Parietal lobe (tissue), 2 donors: ENCODE results near the gene DEGS1.

- RAMPAGE, long total RNA: no peak
Observed at GRCh38 chr1:223751741-223752458, 39.6 kb downstream of the CAPN2 start.

GRCh38 chr1:223771051-223771448, 58.7 kb downstream of the CAPN2 start:
- RAMPAGE, long total RNA: no peak

DNA sequence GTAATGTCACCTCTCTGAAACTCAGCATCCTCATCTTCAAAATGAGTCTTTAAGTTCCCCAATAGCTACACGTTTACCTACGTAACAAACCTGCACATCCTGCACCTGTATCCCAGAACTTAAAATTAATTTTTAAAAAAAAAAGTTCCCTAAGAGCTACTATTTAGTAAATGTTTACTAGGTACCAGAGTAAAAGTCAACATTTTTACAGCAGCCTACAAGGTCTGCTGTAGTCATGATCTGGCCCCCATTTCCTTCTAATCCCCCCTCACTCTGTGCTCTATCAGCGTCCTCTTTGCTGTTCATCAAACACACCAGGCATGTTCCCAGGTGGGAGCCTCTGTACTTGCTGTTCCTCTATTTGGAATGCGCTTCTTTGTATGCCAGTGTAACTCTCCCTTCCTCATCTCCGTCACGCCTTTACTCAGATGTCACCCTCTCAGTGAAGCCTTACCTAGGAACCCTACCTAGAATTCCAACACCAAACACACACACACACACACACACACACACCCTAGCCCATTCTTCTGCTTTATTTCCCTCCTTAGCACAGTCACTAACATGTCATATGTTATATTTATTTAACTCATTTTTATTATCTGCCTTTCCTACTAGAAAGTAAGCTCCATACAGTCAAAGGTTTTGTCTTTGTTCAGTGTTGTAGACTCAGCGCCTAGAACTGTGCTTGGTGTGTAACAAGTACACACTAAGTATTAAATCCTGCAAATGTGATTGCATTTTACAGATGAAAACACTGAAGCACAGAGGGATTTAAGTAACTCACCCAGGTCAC, 21.0 kb downstream of the TP53BP2 start:
- RAMPAGE, long total RNA: no peak

DNA sequence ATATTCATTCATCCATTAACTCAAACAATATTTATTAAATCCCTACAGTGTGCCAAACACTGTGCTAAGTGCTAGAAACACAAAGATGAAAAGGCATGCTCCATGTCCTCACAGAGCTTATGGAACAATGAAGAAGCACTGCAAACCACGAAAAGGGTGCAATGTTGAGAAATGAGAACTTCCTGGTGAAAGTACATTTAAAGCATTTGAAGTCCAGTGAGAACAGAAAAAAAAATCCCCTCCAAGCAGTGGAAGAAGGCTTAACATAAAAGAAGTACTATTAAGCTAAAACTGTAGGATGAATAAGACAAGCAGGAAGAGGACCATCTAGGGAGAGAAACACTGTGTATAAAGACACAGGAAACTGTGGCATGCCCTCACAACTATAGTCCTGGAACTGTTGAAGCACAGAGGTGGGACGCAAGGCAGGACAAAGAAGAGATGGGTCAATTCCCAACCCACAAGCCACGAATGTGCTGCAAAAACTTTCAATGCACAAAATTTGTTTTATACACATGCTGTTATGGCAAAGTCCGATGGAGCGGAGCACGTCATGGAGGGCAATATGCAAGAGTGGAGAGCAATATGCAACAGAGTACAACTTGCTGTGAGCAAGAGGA, 9.9 kb downstream of the TP53BP2 start:
- RAMPAGE, long total RNA: no peak

- RAMPAGE, long total RNA: no peak
Observed at GRCh38 chr1:223836509-223836896, 9.2 kb downstream of the TP53BP2 start.

DNA sequence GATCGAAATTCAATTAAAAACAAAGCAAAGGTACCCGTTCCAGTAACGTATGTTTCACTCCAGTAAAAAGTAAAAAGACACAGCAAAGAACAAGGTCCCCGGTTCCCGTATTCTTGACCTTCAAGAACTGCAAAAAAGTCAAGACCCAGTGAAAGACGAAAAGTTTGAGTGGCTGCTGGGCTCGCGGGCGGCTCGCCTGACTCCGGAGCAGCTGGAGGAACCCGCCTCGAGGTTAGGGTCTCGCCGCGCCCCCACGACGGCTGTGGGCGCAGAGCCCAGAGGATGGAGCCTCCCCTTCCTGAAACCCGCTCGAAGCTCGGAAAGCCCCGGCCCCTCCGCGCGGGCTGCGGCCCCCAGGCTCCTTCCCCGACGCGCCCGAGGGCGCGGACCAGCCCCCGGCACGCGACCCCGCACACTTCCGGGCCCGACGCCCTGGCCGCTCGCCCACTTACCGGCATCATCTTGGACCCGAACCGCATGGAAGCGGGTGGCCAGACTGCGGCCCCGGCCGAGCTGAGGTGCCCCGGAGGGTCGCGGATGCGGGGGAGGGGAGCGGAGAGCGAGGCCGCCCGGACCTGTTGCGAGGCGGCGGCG, 448 bp downstream of the TP53BP2 start:
- RAMPAGE, long total RNA: no peak

GRCh38 chr1:223860020-223860627, 14.4 kb upstream of the TP53BP2 start:
- RAMPAGE, long total RNA: no peak

DNA sequence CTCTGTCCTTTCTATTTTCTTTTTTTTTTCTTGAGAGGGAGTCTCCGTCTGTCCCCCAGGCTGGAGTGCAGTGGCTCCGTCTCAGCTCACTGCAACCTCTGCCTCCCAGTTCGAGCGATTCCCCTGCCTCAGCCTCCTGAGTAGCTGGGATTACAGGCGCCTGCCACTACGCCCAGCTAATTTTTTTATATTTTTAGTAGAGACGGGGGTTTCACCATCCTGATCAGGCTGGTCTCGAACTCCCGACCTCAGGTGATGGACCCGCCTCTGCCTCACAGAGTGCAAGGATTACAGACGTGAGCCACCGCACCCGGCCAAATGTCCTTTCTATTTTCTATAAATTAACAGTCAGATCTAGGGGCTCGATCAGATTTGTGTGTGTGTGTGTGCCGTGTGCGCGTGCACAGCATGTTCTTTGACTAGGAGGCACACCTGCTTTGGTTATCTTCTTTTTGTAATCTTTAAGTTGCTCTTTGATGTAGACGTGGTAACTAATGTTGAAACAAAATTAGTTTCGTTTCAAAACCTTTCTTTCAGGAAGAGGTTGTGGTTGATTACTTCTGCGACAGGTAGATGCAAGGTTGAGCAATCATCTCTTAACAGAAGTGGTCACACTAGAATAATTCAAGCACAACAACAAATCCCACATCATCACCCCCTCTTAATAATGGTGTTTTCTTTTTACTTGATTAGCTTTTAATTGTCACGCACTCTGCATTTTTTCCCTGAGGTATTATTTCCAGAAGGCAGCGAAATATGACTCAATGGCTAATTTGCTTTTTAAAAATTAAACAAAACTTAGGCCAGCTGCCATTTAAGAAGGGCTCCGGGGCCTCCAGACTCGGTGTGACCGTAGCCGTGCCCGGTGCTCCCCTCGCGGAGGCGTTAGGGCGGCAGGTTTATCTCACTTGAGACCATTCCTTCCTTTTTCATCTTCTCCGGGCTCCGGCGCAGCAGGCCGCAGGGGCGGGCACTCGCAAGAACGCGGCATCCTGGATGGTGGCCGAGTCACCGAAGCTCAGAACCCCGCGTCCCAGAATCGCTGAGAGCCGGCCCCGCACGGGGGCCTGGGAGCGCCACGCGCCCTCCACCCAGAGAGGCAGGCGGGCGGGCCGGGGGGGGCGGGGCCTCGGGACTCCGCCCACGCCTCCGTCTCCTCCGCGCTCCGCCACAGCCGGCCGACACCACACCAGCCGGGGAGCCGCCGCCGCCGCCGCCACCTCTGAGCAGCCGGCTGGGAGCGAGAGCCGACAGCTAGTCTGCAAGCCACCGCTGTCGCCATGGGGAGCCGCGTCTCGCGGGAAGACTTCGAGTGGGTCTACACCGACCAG, at the start of gene DEGS1:
DEGS1 (plus strand) TSS at position 1,184 of the 1,331 bp plus-strand sequence.
- RAMPAGE, long total RNA: start-site peak on the plus strand centred at position 1,180 of the sequence, 68 bp wide, 450 and 83 reads in 2 replicates

GRCh38 chr1:224256663-224257251, 73.2 kb downstream of the NVL start:
- RAMPAGE, long total RNA: no peak

GRCh38 chr1:224422463-224422862, 12.1 kb downstream of the WDR26 start:
- RAMPAGE, long total RNA: no peak

DNA sequence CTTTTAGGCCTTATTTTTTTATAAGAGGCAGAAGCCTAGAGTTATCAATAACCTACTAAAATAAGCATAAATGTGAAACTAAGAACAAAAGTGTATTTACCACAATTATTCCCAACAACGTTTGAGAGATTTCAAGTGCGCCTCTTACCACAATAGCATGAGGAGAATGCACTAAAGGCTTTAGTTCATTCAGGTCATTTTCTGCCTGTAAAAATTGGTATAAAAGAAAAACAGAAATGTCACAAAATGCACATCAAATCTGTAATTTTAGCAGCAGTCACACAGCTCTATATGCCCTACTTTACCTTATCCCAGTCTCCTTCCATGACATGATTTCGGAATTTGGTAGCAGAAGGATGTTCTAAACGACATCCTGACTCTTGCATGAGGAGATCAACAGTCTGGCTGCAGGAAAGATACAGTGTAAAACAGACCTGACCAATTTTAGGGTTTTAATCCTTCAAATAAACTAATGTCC, 3.2 kb downstream of the WDR26 start:
- RAMPAGE, long total RNA: no peak

DNA sequence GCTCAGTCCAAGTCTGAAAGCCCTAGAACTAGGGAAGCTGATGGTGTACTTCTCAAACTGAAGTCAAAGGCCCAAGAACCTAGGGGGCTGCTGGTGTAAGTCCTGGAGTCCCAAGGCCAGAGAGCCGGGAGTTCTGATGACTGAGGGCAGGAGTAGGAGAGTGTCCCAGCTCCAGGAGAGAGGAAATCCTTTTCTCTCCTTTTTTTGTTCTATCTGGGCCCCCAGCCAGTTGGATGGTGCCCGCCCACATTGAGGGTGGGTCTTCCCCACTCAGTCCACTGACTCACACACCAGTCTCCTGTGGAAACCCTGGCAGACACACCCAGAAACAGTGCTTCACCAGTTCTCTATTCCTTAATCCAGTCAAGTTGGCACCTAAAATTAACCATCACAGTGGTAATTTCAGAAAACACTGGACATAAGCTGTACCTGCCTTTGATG, 12.6 kb upstream of the WDR26 start:
- RAMPAGE, long total RNA: no peak

DNA sequence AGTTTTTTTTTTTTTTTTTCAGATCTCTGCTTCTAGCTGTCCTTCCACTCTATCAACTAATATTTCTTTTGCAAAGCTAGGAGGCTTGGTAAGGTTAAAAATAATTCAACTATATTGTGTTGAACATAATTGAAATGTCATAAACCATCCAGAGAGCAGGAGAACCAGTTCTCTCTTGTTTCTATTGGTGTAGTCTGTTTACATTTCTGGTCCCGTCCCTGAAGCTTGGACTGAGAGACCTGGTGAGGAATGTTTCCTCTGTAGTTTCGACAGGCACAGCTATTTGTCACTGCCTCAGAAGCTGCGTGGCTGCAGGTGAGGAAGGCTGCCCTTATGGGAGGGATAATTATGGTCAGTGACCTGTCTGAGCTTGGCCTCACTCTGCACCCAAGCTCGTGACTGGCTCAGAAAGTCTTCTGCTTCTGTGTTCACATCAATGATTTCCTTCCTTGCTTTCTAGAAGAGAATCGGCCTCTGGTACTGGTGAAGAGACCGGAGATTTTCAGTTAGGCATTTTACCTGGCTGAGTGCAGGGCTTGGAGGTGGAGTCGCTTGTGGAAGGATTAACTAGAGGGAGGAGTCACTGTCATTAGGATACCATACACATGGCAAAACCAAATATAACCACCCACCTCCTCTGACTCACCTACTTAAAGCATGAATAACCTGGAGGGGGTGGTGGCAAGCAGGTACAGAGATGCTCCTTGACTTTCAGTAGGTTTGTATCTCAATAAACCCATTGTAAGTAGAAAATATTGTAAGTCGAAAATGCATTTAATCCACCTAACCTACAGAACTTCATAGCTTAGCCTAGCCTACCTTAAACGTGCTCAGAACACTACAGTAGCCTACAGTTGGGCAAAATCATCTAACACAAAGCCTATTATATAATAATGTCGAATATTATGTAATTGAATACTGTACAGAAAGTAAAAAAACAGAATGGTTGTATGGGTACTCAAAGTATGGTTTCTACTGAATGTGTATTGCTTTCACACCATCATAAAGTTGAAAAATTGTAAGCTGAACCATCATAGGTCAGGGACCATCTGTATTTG, 20.0 kb upstream of the WDR26 start:
- RAMPAGE, long total RNA: no peak

GRCh38 chr1:224512592-224513180, 78.1 kb upstream of the WDR26 start:
- RAMPAGE, long total RNA: no peak

DNA sequence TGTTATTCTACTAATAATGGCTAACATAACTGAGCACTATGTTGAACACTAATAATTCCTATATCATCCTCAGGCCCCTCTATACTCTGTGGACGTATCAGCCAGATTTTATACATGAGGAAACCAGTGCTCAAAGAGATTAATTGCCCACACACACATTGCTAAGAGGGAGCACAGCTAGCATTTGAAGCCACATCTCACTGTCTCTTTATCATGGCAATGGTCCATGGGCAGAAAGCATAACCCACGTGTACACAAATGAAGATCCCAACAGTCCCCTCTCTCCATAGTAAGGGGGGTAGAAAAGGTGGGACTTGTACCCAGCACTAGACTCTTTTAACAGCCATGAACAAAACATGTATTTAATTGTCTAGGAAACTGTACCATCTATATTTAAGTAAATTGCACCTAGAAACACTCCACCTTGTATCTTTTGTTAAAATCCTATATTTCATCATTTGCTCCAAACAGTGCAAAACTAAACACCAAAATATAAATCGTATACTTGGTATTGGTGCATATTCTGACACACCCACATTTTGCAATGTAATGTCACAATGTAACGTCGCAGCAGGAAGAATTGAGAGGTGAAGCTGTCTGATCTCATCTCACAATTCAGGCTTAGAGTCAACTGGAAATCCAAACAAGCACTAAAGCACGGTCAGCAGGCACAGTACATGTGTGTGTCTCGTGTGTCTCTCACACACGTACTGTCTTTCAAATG, 27.2 kb downstream of the LBR start:
- RAMPAGE, long total RNA: no peak

- RAMPAGE, long total RNA: no peak
Observed at GRCh38 chr1:225412698-225413506, 14.9 kb downstream of the LBR start.

DNA sequence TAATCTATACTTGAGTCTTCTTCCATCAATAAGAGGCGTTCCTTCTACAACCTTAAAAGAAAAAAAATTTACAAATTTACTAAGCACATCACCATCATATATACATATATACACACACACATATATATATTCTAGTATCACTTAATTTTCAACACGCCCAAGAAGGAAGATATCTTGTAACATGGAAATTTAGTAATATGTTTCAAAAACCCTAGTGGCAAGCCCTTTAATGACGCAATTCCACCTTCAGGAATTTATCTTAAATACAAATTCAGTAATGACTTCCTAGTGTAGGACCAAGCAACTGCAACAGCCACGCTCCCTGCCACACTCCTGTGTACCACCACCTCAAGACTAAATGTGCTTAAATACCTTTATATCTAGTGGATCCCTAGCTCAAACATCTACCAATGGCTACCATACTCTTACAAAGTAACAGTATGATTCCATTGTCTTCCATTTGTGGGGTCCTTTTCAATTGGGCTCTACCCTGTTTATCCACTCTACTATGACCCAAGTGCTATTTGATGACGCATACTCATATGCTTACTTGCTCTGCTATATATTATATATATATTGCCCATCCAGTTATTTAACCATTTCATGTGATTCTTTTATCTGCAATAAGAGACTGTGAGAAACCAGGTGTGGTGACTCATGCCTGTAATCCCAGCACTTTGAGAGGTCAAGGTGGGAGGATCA, 12.4 kb downstream of the LBR start:
- RAMPAGE, long total RNA: no peak

GRCh38 chr1:225428175-225428504, 302 bp upstream of the LBR start:
- RAMPAGE, long total RNA: no peak

DNA sequence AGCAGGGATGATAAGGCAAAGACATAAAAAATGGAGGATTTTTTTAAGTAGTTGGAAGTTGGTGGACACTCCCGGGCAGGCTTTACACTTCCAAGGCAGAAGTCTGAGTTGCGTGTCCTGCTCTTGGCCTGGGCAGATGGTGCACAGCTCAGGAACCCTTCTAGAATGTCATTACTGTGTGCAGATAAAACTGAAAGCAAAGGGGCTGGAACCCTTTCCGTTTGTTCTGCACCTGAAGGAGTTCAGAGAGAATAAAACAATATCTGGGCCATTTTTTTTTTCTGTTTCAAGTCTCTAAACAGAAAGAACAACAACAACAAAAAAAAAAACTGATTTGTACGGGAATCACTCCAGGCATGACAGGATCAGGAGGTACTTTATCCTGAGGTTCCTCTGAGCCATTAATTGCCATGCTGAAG, 14.0 kb upstream of the LBR start:
- RAMPAGE, long total RNA: no peak

- RAMPAGE, long total RNA: no peak
Observed at GRCh38 chr1:225524562-225524951, 96.7 kb upstream of the LBR start.